Umbilical cord (tissue), 2 donors: ENCODE measurements around a stretch of chr16.

GRCh38 chr16:85986656-85987627, 88.0 kb downstream of the IRF8 start:
- RAMPAGE, long total RNA, result no peak

- RAMPAGE, long total RNA, result no peak
Measured at GRCh38 chr16:85988712-85989366, 89.9 kb downstream of the IRF8 start.

DNA sequence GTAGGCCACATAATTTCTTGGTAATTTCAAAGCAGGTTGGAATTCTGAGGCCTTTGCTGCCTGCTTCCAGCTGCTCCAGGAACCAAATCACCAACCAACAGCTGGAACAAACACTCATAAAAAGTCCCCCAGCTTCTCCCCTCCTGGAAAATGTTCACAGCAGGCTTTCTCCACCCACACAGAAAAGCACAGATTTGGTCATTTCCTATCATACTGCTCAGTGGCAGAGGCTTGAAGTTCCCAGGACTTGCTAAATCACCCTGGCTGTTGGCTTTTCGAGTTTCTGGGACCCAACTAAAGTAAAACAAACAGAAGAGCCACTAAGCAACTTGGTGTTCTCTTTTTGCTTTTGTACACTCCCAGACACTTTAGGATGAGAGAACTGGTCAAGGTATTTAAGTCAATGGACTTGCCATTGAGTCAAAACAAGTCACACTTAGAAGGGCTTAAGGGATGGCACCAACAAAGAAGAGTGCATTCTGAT, 259.0 kb downstream of the IRF8 start:
- RAMPAGE, long total RNA, result no peak

DNA sequence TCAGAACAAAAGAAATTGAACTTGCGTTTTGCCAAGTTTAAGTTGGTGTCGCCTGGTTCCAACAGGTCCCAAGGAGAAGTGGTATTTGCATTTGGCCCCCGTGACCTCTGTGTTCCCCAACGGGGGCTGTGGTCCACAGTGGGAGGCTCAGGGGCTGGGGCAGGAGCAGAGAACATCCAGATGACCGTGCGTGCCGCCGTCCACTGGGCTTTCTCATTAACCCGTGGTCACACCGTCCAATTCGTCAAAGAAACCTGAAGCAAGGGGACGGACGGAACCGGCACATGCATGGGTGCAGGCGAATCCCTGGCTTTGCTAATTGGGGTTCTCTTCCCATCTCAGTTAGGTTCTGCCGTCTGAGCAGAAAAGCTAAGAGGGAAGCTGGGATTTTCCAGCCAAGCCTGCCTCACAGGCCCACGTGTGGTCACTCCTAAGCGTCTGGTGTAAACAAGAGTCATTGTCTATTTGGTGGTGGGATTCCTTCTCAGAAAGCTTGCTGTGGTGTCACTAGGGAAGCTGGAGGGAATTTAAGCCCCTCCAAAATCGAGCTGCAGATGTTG, 295.9 kb downstream of the IRF8 start:
- RAMPAGE, long total RNA, result no peak

GRCh38 chr16:86343088-86343879, 167.0 kb upstream of the FOXF1 start:
- RAMPAGE, long total RNA, result no peak

GRCh38 chr16:86396481-86396838, 113.9 kb upstream of the FOXF1 start:
- RAMPAGE, long total RNA, result no peak

DNA sequence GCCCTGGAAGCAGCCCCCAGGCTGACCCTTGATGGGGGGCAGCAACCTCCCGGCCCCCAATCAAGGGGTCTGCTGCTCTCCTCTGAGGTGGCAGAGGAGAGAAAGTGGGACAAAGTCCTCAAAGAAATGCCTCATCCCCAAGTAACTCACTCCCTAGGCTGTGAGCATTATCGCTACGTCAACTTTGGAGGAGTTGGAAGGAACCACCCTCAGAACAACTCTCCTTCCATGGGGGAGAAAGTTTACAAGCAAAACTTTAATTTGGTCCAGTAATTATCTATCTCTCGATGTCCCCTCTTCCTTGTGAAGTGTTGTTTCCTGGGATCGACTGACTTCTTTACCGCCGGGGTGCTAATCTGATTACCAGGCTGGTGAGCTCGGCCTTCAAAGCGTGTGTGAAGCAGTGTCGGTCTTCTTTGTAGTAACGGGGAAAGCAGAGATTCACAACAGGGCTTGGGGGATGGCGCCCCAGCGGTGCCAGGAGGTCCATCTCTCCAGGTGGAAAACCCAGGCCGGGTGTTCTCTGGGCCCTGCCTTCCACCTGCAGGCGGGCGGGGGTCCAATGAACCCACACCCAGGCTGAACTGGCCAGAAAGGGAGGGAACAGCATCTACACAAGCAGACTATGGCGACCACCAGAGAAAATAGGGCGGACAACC, 14.6 kb upstream of the FOXF1 start:
- RAMPAGE, long total RNA, result no peak

- RAMPAGE, long total RNA, result no peak
Measured at GRCh38 chr16:86504365-86504962, 5.9 kb upstream of the FOXF1 start.

DNA sequence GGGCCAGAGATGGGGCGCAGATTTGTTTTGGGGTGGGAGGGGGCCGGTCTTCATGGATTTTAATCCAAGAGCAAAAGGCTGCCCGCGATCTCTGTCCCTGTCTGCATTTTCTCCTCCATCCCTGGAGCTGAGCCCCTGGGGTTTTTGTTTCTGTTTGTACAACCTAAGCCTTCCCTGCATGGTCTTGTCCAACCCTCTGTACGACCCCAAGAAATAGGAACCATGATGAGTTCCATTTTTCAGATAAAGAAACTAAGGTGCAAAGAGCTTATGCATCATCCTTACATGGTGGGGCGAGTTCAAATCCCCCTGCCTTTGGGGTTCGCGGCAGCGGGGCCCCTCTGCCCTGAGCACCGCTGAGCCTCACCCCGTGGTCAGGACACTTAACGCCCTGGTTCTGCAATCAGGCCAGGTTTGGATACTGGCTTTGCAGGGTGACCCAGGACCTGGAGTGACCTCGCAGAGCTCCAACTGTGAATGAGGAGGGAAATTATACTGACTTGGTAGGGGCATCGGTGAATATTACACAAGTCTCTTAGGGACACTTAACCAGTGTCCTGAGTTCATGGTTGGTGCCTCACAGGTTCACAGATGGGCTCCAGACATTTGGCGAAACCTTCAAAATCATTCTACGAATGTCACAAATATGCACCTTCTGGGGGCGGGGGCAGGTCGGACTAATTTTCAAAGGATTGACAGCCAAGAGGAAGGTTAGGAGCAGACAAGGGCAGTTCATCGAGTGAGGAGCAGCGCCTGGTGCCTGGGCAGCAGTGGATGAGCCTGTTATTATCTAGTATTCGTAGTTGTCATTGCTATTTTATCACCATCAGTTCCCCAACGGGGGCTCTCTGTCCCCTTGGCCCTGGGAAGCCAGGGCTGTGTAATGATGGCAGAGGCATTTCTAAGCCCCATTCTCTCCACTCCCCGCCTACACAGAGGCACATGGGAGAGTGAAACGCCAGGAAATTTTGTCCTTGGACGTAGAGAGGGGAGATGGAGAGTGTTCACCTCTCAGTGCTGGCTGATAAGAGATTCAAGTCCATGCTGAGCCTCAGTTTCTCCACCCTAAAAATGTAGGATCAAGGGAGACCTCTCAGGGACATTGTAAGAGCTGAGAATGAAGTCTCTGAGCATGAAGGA, 4.0 kb upstream of the FOXF1 start:
- RAMPAGE, long total RNA, result no peak

GRCh38 chr16:86568736-86569114, 2.1 kb downstream of the FOXC2 start:
- RAMPAGE, long total RNA, result no peak

DNA sequence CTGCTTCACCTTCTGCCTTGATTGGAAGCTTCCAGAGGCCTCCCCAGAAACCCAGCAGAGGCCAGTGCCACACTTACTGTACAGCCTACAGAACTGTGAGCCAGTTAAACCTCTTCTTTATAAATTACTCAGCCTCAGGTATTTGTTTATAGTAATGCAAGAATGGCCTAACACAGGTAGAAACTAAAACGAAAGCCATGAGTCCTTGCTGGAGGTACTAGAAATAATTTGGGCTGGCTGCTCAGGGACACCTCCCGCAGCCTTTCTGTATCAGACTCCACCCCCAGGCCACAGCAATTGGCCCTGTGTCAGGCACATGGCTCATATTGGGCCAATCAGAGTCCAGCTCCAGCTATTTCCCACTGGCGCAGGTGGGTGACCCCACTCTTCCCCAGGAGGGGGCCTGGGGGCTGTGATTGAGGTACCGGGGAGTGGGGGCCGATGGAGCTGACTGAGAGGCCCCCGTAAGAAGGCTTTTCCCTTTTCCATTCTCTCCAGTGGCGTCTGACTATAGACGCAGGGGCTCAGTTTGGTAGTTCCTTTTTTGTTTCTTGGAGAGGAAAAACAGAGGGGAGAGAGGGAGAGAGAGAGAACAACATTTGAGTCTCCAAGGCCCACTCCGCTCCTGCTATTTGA, 26.0 kb downstream of the FOXL1 start:
- RAMPAGE, long total RNA, result no peak

DNA sequence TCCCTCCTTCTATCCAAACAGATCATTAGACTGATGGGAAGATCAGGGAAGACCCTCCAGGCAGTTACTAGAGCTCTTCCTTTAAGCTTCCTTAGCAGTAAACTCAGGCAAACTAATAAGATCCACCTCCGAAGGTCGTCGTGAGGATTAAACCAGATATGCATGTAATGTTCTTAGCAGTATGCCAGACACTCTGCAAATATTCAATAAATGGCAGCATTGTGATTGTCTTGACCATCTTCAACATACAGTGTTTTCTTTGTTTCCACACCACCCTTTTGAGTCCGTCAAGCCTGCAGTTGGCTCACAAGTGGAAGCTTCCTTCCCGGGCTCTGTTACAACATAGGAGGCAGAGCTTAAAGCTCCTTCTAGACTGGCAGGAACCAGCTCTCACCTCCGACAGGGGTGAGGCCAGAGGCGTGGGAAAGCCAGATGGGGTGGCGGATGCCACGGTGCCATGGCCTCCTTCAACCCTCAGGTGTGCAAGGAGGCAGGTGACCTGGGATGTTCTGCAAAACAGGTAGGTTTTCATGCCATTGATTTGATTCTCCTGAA, 138.3 kb downstream of the FOXL1 start:
- RAMPAGE, long total RNA, result no peak

DNA sequence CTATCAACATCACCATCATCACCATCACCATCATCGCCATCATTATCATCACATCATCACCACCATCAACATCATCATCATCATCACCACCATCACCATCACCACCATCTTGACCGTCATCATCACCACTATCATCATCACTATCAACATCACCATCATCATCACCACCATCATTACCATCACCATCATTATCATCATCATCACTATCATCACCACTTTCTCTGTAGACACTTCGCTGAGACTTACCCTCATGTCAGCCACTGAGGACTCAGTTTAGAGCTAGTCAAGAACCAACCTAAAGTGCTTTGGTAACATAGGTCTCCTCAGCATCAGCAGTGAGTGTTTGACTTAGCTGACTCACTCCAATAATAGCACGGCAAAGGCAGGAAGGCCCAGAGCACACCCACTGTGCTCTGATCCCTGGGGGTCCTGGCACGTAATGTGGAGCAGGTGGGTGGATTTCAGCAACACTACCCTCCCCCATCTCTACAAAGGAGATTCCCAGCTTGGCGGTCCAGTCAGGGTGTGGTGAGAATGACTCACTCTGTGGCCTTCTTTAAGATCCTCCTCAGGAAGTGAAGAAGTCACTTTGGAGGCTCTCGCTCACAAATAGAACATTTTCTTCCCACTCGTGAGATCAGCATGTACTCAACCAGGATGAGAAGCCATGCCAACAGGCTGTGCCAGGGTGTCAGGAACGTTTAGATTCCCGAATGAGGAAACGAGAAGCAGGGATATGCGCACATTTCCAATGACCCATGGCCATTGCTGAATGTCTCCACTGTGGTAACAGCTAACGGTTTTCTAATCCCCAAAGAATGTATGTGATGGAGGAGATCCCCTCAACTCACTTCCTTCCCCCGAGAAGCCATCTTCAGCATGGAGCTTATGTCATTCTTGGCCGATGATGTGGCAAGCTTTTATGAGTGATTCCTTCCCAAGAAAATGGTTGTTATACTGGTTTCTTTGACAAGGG, 365.4 kb downstream of the C16orf95 start:
- RAMPAGE, long total RNA, result no peak

DNA sequence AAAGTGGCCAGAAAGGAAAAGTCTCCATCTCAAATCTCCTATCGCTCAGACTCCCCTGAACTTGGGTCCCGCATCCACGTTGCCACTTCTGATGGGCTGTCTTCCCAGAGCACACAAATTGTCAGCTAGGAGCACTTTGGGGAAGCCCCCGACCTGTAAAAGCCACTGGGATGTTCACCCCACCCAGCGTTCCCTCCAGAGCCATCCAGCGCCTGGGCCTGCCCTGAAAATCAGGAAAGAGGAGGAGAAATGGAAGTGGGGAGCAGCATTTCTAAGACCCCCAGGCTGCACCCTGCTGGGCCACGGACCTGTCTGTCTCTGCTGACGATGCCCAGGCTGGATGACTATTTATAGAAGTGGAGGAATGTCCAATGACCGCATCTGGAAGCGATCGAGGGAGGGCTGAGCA, 332.4 kb downstream of the C16orf95 start:
- RAMPAGE, long total RNA, result no peak

DNA sequence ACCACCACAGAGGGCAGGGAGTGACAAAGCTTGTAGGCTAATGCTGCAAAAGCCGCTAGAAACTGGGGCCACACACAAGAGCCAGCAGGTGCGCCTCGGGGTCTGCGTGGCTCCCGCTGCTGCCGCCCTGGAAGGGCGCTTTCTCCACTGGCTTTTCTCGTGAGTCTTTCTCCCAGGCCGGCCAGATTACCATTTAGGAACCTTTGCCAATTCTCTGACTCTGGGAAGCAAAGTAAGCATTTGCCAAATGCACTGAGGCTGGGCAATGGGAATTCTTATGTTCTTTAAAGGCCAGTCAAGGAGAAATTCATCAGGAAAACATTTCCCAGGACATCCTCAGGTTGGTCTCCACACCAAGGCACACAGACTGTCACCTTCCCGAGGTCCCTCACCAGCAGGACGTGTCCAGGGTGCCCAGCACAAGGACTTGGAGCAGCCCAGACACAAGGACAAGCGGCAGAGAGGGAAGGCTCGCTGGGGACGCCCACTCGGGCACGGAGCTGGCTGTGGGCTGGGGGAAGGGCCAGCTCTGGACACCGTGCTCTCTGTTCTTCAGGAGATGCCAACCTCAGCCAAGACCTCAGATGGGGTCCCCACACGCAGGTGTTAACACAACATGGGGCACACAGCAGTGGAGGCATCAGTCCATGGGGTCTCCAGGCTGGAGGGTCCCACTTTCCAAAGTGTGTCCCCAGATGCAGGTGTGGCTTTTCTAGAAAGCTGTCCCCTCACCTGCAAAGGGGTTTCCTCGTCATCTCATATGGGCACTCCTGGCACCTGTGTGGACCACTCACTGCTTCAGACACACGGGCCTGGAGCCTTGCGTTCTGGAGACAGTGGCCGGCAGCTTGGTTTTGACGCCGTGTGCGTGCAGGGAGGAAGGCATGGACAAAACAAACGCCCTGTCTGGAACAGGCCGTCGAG, 12.7 kb upstream of the C16orf95 start:
- RAMPAGE, long total RNA, result no peak

DNA sequence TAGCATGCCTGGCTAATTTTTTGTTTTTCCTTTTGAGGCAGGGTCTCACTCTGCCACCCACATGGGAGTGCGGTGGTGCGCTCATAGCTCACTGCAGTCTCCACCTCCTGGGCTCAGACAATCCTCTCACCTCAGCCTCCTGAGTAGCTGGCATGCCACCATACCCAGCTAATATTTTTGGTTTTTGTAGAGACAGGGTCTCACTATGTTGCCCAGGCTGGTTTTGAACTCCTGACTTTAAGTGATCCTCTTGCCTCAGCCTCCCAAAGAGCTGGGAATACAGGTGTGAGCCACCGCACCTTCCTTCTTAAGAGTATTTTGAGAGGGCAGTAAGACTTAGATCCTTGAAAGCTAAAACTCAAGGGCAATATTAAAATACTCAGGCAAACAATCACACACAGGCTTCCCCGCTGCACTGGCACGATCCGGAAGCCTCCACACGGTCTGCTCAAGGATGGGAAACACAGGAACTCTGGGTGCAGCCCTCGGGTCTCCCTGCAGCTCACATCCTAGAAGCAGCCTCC, 24.9 kb upstream of the C16orf95 start:
- RAMPAGE, long total RNA, result no peak

DNA sequence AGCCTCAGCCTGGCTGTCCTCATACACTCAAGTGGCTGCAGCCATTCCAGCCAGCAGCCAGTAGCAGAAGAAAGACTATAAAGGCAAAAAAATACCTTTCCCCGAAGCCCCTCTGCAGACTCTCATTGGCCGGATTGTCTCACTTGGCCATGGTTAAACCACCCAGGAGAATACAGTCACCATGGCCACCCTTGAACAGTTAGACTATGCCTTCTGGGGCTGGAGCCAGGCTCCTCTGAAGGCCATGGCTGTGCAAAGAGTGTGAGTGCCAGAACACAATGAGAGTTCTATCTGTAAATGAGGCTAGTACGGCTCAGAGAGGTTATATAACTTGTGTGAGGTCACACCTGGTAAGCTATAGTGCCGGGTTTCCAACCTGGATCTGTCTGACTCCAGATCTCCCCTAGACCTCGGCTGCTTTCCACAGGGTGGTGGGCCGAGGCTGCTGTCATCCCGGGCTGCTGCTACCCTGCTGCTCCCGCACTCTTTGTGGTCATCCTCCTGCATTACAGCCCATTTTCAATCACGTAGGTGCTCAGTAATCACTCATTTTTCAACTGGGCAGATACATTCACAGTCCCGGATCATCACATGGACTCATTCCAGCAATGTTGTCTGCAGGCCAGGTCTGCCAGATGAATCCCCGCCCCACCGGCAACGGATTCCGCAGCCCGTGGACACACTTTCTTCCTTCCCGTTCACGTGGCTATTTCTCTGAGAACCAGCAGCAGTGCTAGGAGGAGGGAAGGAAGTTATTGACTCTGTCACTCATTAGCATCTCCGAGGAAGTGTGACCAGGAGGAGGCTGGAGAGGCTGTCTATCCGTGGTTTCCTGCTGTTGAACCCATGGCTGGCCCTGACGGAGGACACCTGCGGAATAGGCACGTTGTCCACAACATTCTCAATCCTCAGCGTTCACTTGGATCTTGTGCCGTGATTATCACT, 14.4 kb upstream of the ZCCHC14 start:
- RAMPAGE, long total RNA, result no peak

DNA sequence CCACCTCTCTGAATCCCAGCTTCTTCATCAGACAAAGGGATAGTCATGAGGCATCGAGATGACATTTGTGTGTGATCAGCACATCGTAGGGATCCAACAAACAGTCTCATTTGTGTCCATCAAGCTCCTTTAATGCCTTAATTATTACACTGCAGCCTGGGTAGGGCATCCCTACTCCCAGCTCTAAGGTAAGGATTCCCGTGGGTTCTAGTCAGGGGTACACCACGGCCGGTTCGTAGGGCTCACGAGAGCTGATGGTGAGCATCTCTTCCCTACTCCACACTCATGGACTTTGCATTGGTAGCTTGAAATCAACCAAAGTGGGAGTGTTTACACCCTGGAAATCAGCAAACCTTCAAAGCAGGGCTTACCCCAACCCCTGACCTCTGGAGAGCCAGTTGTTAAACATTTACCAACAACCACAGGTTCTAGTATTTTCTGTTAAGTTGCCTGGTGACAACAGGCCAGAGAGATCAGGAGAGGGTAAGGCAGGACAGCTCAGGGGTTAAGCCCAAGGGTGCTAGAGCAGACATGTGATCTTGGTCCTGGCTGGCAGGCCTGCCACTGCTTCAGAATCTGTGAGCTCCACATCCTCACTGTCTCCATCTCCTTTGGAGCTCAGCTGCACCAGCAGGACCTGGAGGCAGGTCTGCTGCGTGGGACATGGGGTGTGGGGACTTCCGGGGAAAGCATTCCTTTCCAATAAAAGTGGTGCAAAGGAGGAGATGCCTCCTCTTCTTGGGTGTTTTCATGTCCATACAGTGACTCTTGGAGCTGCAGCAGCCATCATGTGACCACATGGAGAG, 36.0 kb upstream of the ZCCHC14 start:
- RAMPAGE, long total RNA, result no peak

DNA sequence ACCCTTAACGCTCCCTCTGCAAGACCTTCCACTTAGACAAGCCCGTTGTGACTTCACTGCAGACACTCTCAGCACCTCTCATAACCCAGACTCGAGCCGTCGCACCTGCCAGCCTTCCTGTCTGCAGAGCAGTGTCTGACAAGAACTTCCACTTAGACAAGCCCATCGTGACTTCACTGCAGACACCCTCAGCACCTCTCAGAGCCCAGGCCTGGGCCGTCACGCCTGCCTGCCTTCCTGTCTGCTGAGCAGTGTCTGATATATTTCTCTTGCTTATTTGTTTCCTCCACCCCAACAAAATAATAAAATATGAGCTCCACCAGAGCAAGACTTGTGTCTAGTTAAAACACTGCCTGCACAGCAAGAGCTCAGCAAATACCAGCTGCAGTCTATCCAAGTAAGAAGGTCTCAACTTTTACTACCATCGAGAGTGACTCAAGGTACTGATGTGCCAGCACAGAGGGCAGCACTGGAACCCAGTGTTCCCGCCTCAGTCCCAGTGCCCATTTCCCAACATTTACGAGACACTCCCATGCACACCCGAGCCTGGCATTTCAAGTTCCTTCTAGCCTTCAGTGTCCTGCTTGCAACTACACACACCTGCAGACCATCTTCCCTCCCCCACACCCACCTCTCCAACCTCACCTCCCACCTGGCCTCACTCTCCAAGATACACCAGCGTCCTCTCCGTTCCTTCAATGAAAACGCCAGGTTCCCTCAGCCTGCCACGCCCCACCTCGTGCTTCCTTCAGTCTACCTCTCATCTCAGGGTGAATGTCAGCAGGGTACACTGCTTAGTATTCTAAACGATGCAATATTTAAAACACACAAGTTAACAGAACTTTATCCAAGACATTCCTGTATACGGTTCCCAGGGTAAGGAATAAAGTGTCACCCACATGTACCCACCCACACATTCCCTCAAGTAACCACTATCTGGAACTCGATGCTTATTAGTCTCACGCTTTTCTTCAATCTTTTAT, 3.2 kb downstream of the KLHDC4 start:
- RAMPAGE, long total RNA, result no peak

- RAMPAGE, long total RNA, result no peak
Measured at GRCh38 chr16:87791176-87791706, 25.5 kb upstream of the KLHDC4 start.